Placental pericyte (primary cell): Measurements from ENCODE around the genes SHISAL2B and CWC27.

DNA sequence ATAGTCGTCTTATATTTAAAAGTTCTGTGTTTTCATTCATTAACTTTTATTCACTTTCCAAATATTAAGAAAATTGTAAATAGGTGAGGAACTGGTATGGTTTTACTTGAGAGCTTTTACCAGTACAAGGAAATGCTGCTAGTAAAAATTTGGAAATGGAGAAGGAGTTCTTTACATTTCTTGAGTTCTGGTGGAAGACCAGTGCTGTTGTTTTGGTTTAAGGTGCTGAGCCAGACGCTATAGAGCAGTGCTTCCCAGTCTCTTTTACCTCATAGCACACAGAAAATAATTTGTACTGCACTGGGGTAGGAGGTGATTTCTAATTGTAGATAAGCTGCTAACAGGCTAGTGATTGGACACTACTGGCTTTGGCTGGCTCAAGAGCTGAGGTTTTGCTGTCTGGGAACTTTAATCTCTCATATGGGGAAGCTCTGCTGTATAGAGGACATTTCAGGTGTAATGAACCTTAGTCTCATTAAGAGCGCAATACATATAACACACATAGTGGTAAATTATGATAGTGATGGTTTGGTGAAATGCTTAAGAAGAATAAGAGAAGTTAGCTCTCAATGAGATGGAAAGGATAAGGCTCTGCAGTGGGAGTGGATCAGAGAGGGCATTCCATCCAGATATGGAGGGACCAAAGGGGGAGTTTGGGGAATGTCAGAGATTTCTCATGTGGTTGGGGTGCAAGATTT is 26.6 kb downstream of the ZSWIM6 start:
- CAGE, long polyA plus RNA: no peak

- CAGE, long polyA plus RNA: no peak
These were observed 42.9 kb downstream of the ZSWIM6 start for GRCh38 chr5:61374710-61375672.

- CAGE, long polyA plus RNA: no peak
These were observed 140.4 kb downstream of the ZSWIM6 start for GRCh38 chr5:61472465-61472938.

- CAGE, long polyA plus RNA: no peak
These were observed 176.9 kb downstream of the ZSWIM6 start for GRCh38 chr5:61508834-61509479.

DNA sequence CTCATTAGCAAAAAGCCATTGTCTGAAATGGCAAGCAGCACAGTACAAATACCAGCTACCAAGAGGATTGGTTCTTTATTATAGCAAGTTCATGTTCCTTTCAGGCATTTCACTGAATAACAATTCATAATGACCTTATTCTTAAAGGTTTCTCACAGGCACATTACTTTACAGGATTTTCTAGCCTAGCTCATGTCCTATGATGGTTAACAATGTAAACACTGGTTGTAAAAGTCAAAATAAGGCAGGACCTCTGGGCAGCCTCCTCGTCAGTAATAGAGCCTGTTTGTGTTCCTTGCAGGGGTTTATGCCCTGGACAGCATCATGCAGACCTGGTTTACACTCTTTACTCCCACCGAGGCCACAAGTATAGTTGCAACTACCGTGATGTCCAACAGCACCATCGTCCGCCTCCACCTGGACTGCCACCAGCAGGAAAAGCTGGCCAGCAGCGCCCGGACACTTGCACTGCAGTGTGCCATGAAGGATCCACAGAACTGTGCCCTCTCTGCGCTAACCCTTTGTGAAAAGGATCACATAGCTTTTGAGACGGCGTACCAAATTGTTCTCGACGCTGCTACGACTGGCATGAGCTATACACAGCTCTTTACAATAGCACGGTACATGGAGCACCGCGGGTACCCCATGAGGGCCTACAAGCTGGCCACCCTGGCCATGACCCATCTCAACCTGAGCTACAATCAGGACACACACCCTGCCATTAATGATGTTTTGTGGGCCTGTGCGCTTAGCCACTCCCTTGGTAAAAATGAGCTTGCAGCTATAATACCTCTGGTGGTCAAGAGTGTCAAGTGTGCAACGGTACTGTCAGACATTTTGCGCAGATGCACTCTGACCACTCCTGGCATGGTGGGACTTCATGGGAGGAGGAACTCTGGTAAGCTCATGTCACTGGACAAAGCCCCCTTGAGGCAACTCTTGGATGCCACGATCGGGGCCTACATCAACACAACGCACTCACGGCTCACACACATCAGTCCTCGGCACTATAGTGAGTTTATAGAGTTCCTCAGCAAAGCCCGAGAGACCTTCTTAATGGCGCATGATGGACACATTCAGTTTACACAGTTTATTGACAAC is 211.4 kb downstream of the ZSWIM6 start:
- CAGE, long polyA plus RNA: no peak

GRCh38 chr5:61631176-61631940 is 299.3 kb downstream of the ZSWIM6 start:
- CAGE, long polyA plus RNA: no peak

DNA sequence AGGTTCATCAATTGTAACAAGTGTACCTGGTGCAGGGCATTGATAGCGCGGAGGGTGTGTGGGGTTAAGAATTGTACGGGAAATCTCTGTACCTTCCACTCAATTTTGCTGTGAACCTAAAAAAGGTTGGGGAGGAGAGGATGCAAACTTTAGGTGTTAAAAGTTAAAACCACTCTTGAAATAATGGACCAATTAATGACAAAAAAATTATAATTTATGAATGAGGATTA is 10.6 kb downstream of the KIF2A start:
- CAGE, long polyA plus RNA: no peak

DNA sequence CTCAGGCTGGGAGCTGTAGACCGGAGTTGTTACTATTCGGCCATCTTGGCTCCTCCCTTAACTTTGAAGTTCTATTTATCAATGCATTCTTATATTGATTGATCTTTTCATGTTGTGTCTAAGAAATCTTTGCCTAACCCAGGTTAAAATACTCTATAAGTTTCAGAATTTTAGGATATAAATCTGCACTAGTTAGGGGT is 30.7 kb upstream of the RNF180 start:
- CAGE, long polyA plus RNA: no peak

DNA sequence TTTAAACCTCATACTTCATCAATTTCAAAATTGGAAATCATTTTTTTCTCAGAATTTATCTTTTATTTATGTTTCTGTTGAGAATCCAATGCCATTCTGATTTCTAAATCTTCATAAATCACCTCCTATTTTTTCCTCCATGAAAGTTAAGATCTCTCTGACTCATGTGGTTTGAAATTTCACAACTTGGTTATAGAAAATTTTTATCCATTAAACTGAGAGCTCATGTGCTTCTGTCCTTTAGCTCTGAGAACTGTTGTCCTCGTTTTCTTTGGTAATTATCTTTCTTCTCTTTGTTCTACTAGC is 1.5 kb upstream of the RNF180 start:
- CAGE, long polyA plus RNA: no peak

DNA sequence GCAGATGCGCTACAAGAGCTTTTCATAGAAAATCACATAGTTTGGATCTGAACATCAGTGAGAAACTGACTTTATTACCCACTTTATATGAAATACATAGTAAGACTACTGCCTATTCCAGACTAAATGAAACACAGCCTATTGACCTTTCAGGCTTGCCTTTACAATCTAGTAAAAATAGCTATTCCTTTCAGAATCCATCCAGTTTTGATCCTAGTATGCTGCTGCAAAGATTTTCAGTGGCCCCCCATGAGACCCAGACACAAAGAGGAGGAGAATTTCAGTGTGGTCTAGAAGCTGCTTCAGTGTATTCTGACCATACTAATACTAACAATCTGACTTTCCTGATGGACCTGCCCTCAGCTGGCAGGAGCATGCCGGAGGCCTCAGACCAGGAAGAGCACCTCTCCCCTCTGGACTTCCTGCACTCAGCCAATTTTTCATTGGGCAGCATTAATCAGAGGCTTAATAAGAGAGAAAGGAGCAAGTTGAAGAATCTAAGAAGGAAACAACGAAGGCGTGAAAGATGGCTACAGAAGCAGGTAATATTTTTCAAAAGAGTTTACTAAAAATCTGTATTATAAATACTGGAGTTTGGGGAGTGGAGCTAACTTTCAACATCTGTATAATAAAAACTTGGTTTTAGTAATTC is 48.5 kb downstream of the RNF180 start:
- CAGE, long polyA plus RNA: no peak

- CAGE, long polyA plus RNA: no peak
These were observed at the start of gene SHISAL2B for GRCh38 chr5:64690019-64690917. SHISAL2B (plus strand) TSS chr5:64690503.

DNA sequence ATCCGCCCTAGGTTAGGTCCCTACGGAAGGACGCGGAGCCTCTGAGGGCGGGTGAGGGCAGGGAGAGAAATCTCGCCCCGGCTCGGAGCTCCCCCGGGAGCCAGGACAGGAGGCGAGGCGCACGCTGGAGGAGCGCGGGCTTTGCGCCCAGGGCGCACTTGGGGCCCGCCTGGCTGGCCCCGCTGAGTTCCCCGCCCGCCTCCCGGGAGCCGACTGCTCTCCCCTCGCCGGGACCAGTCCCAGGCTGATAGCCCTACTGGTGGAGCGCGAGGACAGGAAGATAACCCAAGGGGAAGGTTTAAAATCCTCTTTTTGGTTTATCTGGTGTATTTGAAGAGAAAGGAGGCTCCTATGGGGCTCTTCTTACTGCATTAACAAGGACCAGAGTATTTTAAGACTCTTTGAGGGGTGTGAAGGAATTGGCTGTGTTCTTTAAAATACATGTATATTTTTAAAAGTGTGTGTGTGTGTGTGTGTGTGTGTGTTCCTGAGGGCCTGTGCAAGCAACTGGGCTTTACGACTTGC is 677 bp downstream of the SHISAL2B start:
- CAGE, long polyA plus RNA: no peak

- CAGE, long polyA plus RNA: no peak
These were observed at the start of gene CWC27 for GRCh38 chr5:64768829-64769449. CWC27 (plus strand) TSS chr5:64768930.

DNA sequence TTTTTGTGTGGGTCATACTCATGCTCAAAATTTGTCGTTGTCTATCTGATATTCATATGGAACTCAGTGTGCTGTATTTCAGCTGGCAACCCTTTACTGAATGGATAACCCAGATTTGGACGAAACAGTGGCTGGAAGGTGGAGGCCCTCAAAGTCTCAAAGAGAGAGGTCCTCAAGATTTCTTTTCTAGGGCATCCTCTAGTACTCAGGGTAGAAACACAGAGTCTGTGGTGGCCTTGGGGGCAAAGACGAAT is 333.6 kb downstream of the CWC27 start:
- CAGE, long polyA plus RNA: no peak

DNA sequence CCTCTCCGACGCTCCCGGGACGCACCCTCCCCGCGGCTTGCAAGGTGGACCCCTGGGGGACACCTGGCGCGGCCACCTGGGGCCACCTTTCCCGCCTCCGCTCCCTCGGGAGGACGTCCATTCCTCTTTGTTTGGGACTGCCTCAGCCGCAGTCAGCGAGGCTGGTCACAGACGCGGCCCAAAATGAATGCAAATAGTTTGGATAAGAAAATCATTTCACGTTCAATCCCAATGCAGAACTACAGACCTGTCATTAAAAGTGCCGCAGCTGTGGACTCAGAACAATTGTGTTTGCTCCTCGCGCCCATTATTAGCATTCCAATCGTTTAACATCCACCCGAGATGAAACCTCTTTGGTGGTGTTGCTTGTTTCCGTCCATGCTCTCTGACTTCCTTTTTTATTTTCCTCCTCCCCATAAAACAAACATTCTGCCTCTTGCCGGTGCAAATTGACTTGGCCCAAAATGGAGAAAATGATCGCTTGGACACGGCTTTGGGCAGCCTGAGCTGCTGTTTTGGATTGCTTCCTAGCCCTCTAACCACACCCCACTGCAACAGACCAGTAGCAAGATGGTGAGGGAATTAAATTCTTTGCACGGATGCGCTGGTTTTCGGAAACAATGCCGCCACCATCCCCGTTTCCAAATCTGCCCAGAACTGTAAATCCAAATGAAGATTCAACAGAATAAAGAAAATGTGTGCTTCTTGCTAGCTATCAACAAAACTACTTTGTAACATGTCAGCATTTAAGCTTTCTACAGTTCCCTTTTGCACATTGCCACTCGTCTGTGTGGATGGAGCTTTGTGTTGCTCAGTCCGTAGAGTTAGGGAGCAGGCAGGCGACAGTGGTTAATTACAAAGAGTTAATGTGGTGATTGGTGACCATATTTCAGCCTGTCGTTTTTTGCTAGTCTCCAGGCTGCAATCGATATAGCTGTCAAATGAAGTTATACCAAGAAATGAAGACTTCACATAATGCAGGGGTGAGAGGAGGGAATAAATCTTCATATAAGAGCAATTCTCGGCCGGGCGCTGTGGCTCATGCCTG is 829 bp downstream of the NLN start:
- CAGE, long polyA plus RNA: no peak

- CAGE, long polyA plus RNA: no peak
These were observed 66.1 kb downstream of the NLN start for GRCh38 chr5:65788015-65788530.

- CAGE, long polyA plus RNA: no peak
These were observed 58.8 kb upstream of the ERBIN start for GRCh38 chr5:65867478-65868086.

- CAGE, long polyA plus RNA: no peak
These were observed 65.7 kb upstream of the SREK1 start for GRCh38 chr5:66078205-66078988.

DNA sequence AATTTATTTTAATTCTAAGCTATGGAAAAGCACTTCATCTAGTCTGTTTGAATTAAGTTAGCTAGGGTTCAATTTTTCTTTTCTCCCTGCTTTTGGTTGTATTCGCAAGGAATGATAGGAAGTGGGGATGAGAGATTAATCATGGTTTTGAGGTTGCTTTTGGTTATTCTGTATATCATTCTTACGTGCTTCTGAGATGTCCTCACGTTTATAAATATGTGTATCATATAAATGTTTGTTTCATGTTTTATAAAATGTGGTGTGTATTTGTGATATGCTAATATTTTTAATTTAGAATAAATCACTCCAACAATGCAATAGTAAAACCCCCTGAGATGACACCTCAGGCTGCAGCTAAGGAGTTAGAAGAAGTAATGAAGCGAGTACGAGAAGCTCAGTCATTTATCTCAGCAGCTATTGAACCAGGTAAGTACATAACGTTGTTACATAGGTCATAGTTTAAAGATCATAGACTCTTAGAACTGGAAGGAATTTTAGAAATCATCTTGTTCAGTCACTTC is 19.5 kb downstream of the SREK1 start:
- CAGE, long polyA plus RNA: no peak

DNA sequence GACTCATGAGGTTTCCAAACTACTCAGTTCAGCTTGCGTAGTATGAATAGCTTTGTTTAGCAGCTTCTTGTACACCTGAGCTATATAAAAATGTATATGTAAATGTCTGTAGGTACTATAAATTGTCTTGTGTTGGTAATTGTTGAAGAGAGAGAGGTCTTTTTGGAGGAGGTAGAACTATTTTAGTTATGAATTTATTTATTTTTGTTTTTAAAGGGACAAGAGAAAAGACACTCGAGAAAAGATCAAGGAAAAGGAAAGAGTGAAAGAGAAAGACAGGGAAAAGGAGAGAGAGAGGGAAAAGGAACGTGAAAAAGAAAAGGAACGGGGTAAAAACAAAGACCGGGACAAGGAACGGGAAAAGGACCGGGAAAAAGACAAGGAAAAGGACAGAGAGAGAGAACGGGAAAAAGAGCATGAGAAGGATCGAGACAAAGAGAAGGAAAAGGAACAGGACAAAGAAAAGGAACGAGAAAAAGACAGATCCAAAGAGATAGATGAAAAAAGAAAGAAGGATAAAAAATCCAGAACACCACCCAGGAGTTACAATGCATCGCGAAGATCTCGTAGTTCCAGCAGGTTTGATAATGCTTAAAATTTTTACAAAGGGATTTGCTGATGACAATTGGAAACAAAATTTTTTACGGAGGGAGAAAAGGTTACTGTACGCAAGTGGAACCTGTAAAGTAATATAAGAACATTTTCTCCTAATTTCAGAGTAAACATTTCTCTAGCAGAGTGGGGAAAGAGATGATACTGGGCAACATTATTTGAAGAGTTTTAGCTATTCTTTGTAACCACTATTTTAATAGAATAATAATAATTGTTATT is 26.5 kb downstream of the SREK1 start:
- CAGE, long polyA plus RNA: no peak